Occipital lobe (tissue), 2 donors: ENCODE results near the genes ZNF532, GRP and PMAIP1.

DNA sequence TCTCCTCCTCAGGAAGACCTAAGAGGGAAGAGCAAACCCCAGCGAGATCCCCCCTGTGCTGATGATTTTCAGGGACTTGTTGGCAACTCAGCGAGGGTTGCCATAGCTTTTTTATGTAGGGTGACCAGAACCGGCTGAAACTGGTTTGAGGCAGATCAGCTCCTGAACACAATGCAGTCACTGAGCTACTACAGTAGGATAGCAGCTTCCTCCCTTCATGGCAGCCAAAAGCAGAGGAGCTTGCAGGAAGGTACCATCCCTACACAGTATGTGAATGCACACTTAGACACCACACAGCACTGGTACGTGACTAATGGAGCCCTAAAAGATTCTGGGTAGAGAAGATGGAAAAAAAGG, at the start of gene ZNF532:
TSS of gene ZNF532 (plus strand) at position 193 of the 357 bp plus-strand sequence.
- RAMPAGE, long total RNA: no peak

DNA sequence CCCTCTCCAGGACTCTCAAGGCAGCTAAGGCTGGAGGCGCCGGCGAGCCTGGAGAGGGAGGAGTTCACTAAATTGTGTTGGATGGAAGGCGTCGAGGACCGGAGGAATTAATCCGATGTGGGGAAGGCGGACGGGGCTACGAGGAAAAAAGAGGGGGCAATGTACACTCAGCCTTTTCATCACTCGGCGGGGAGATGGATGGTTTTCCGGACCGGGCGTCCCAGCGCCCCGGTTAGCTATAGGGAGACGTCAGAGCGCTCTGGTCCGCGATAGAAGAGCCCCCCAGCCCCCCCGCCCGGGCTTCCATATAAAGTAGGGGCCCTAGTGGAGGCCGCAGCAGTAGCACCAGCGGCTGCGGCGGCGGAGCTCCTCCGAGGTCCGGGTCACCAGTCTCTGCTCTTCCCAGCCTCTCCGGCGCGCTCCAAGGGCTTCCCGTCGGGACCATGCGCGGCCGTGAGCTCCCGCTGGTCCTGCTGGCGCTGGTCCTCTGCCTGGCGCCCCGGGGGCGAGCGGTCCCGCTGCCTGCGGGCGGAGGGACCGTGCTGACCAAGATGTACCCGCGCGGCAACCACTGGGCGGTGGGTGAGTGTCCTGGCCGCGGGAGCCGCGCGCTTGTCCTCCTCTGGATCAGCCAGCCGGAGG, at the start of gene GRP:
TSS of gene GRP (plus strand) at position 336 of the 642 bp plus-strand sequence.
- RAMPAGE, long total RNA: start-site peak on the plus strand centred at position 337 of the sequence, 7 bp wide, 88 and 57 reads in 2 replicates

DNA sequence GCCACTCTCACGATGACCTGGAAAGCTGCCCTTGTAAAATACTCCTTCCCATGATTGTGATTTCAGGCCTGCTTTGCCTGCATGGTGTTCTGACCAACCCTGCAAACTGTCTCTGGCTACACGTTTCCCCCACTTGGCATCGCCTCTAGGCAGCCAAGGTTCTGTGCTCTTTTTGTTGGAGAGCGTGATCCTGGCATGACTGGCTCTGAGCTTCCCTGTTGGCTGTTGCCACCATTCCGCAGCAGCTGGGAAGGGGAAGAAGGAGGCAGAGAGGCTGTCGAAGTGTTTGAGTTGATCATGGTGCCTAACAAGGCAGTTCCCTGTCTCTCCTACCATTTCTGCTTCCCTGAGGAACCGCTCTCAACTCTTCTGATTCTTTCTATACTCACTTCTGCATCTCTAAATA, 111.8 kb upstream of the LMAN1 start:
- RAMPAGE, long total RNA: no peak

DNA sequence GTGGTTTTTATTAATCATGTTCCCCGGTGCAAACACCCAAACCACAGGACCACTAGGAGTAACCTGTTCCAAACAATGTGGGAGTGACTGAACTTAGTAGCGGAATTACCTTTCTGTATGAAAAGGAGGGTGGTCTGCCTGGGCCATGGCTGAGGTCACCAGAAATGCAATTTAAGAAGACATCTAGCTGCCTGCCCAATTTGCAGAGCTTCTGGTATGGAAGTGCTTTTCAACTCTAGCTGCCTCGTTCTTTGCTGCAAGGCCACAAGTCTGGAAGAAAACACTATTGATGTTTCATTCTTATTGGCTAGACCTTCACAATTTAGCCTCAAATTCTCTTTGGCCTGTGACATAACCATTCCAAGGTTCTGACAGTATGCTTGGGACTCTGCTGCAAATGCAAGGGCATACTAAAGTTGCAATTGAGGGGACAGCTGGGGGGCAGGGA, 73.3 kb downstream of the CCBE1 start:
- RAMPAGE, long total RNA: no peak

- RAMPAGE, long total RNA: no peak
These were observed at the start of gene PMAIP1 for GRCh38 chr18:59899194-59900110. Gene PMAIP1 (plus strand): TSS chr18:59899996.

DNA sequence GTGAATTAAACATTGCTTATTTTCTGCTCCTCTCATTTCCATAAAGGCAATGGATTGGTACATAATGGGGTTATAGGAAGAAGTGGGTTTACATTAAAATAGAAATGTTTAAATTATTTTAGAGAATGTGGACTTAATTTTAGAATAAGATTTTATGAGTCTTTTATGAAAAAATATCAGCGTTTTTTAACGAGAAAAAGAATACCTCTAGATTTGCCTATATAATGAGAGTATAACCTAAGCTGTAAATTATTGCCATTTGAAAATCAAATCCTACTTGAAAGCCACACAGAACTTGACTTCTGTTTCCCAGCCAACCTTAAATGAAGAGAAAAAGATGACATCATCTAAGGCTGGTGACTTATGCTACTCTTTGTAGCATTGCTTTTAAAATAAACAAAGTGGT, 2.1 kb downstream of the PMAIP1 start:
- RAMPAGE, long total RNA: no peak

GRCh38 chr18:59980412-59980649, 80.5 kb downstream of the PMAIP1 start:
- RAMPAGE, long total RNA: no peak

GRCh38 chr18:60294045-60294423, 78.5 kb downstream of the MC4R start:
- RAMPAGE, long total RNA: no peak

GRCh38 chr18:61605908-61606665, 272.9 kb downstream of the CDH20 start:
- RAMPAGE, long total RNA: no peak

DNA sequence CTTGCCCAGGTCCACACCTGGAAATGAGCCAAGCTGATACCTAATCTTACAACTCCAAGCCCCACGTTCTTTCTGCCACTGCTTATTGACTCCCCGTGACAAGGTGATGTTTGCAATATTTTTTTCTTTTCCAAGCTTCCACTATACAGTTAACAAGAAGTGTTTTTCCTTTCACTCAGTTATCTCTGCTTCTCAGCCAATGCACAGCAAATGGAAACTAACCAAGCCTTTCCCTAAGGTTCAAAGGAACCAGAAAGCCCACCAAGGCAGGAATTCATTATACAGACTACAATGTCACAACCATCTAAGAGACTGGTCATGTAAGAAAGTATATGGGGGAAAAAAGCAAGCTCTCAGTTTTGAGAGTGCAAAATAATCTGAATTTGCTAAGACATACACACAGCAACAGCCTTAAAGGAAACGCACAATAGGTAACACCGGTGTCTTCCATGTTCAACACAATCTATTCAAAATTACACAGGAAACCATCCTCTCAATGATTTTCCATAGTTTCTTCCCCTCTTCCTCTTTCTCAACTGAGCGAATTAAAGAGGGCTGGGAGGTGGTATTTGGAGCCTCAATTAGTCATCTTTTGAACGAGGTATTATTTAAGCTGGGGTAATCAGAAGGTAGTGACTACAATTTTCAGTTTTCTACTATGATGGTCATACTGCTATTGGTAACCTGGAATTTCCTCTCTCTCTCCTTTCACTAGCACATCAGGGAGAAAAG, 38.6 kb downstream of the RNF152 start:
- RAMPAGE, long total RNA: no peak

GRCh38 chr18:61869864-61871131, 22.5 kb downstream of the RNF152 start:
- RAMPAGE, long total RNA: no peak

- RAMPAGE, long total RNA: no peak
These were observed 1.1 kb downstream of the RNF152 start for GRCh38 chr18:61891402-61892465.

- RAMPAGE, long total RNA: no peak
These were observed 1.5 kb upstream of the RNF152 start for GRCh38 chr18:61893948-61895015.

DNA sequence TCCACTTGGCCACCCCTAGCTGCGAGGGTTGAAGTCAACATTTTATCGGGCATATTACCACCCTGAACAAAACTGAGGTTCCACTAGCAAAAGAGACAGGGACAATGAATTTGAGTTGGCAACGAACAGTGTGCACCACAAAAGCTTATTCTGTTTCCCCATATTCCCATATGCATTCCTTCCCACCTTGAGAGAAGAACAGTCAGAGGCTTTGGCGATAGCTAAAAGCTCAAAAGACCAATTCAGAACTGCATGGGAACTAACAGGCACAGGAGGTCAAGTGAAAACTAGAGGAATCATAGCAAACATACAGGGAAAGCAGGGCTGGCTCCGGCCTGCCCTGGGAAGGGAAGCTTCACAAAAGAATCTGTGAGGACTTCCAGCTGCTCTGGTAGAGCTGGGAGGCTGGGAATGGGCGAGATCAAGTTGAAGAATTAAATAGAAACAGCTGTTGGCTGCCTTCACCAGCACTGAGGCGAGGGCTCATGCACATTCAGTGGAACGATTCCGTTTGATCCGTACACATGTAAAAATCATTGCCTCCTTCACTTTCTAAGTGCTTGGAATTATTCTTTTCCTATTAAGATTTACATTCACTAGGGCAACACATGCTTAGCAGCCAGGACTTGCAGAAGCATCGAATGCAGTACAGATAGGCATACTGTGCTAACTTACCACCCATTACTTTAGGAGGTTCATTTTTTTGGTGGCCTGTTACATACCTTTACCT, 125.2 kb upstream of the RNF152 start:
- RAMPAGE, long total RNA: no peak

- RAMPAGE, long total RNA: no peak
These were observed 37.2 kb upstream of the ZCCHC2 start for GRCh38 chr18:62485577-62485984.

DNA sequence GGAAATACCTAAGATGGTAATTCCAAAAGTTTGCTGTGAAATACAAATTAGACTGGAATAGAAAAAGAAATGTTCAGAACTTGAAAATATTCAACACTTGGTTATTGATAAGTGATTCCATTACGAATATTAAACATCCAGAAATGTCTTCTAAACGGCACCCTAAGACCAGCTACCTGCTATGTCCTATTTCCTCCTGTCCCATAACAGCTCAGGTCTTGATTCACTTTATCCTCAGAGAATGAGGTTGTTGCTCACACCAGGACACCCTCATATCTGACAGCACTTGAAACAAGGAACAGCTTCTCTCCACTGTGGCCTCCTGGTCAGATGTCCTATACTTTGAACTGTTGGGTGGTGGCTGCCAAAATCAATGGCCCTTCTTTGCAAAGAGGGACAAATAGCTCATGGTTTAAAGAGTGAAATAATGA, 24.3 kb upstream of the ZCCHC2 start:
- RAMPAGE, long total RNA: no peak

GRCh38 chr18:62523664-62524653, 1.1 kb downstream of the ZCCHC2 start:
- RAMPAGE, long total RNA: no peak

GRCh38 chr18:62524654-62525173, 1.9 kb downstream of the ZCCHC2 start:
- RAMPAGE, long total RNA: no peak

- RAMPAGE, long total RNA: no peak
These were observed 11.1 kb downstream of the ZCCHC2 start for GRCh38 chr18:62533758-62534478.

DNA sequence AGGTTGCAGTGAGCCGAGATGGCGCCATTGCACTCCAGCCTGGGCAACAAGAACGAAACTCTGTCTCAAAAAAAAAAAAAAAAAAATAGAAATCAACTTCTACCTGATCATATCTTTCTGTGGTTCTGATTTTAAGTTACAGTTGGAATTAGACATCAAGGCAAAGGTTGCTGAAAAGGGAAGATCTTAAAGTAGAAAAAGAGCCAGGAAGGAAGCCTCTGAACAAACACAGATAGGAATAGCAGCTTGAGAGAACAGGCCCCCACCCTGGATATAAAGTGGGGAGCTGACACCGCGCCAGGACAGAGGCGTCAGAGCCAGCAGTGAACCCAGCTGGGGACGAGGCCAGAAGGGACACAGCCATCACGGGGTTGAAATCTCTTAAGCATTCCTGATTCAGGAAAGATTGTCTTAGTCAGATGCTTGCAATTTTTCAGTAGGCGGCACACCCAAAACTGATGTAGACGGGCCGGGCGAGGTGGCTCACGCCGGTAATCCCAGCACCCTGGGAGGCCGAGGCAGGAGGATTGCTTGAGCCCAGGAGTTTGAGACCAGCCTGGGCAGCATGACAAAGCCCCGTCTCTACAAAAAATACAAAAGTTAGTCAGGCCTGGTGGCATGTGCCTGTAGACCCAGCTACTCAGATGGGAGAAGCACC, 93.8 kb upstream of the PHLPP1 start:
- RAMPAGE, long total RNA: no peak